ENCODE measurements around a stretch of chr9.

GRCh38 chr9:93208994-93209628 is 25.2 kb downstream of the WNK2 start:
- RRBS = no CpG with 5 or more reads among the region's 11 CpGs

DNA sequence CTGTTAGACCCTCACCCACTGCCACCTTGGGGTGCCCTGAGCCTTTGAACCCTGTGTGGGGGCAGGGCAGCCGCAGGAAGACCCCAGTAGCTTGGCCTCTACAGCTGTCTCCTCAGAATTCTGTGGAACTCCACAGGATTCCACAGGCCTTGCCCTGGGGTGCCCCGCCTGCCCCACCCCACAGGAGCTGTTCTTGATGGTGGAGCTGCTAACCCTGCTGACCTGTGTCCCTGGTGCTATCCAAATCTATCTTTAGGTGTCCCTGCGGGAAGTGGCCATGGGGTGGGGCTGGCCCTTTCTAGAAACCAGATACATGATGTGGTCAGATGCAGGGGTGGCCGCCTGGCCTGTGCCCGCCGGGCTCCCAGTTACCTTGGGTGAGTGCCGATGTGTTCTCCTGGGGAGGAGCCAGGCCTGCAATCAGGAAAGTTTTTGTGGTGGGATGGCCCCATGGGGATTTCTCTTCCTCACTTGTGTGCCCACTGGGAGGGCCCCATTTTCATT is 34.2 kb downstream of the WNK2 start:
- RRBS = no CpG with 5 or more reads among the region's 7 CpGs

DNA sequence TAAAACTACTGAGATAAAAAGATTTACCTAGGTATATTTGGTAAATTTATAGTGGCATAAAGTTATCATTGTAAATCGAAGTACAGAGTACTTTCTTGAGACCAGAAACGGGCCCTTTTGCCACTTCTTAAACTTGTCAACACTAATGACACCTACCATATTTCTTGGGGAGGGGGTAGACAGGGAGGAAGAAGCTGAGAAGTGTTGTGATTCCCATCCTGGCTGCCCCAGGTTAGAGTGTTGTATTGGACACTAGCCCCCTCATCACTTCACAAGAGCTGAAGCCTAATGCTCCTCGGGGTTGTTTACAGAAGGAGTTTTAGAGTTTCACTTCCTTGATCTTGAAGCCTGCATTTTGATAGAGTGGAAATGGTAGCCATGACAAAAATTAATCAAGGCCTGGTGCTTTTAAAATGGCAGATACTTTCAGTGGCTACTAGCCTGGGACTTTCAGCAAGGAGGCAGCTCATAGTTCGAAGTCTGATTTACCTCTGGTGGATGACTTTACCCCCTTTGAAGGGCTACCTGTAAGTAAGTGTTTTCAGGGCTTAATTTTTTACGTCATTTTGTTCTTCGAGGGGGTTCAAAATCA is 11.0 kb upstream of the FAM120AOS start:
- RRBS = no CpG with 5 or more reads among the region's 6 CpGs

DNA sequence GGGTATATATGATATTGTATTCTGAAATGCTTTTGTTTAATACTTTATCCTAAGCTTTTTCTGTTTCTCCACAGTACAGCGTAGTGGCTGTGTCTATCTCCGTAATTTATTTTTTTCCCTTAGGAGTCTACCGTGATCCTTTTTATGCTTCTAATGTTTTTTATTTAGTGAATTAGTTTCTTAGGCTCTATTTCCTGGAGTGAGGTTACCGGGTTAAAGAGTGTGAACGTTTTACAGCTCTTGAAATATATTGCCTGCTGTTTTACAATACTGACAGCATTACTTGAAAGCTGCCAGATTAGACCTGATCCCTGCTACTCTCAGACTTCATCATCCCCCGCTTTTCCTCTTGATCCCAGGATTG is 15.2 kb upstream of the FAM120AOS start:
- RRBS = no CpG with 5 or more reads among the region's 6 CpGs

DNA sequence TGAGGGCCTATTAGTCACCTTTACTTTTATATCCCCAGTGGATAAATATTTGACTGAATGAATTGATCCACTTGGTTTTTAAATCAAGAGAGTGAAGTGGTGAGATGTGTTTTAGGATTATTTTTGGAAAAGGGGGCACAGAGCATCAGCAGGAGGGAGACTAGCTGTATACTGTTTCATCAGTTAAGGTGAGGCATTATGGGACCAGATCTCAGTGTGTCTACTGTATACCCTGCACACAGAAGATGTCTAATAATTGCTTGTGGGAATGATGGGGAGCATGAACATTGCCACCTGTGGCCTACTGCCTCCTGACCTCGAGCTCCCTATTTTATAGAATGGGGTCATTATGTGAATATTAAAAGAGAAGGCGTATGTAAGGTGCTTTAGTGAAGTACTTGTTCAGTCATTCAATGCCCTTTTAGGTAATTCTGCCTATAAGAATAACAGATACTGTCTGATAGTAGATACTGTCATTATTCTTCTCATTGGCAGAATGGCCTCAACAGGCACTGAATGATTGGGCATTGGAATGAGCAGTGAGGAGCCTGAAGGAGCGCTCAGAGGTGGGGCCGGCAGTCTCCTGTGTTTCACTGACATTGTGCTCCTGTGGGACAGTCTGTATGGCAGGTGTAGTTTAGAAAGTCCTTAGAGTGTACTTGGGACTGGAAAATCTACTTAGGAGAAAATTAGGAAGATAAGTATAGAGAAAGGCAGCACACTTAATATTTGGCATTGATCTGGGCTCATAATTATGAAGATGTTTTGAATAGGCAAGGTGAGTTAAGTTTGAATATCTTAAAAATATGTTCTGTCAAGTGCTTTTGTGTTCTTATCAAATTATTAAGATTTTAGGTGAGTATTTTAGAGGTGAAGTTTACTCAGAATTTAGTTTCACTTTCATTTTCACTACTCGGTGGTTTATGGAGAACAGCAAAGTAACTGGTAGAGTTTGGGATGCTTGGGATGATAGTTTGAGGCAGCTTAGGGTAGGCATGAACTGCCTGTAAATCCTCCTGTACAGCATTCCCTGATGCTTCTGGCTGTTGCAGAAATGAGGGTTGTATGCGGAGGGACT is 47.5 kb upstream of the FAM120AOS start:
- RRBS = no CpG with 5 or more reads among the region's 6 CpGs

DNA sequence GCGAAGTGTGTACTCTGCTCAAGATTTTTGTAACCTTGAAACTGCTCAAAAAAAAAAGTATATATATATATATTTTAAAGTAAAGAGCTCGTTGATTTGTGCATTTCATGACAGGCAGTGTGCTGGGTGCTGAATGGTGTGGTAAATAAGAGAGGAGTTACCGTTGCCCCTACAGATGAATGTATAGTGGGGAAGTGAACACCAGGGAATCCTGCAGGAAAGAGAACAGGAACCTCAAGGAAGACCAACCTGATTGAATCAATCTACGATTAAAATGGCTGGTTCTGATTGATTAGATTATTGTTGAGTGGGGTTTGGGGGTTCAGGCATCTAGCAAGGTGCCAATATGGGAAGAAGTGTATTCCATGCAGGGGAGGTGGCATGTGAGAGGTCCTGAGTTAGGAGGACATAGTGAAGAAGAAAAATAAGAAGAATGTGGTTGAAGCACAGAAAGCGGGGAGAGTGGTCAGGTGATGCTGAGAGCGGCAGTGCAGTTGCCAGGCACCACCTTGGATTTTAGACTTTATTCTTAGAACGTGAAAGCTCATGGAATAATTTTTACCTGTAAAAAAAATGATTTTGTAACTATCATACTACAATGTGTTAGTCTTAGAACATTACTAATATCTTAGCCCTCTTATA is 50.5 kb upstream of the FAM120AOS start:
- RRBS = no CpG with 5 or more reads among the region's 7 CpGs

DNA sequence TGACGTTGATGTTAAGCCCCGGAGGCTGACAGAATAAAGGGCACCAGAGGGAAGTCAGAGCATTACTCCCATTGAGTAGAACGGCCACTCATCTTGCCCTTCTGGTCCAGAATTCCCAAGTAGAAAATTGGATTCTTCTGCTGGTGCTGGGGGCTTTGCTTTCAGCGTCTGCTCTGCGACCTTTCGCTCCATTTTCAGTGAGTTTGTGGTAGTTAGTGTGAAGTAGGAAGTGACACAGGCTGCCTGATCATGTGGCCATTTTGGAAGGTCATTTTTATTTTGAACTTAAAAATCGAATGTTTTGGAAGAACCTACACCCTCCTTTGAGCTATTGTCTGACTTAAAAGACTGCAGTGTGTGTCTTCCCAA is 56.6 kb upstream of the FAM120AOS start:
- RRBS = no CpG with 5 or more reads among the region's 7 CpGs

DNA sequence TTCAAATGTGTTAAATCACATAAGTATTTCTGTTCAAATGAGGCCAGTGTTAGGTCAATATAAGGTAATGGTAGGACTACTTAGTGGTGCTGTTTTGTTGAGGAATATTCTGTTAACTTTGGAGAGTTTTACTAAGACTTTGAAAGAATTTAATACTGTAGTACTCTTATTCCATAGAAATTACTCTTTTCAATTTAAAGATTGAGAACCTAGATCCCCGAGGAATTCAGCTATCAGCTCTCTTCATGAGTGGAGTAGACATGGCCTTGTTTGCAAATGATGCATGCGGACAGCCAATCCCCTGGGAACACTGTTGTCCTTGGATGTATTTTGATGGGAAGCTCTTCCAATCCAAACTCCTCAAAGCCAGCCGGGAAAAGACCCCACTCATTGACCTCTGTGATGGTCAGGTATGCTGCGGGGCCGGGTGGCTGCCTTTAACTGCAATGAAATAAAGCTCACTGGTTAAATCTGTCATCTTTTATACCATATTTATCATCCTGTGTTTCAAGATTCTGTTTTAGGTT is 20.1 kb upstream of the PHF2 start:
- RRBS = no CpG with 5 or more reads among the region's 5 CpGs

GRCh38 chr9:93594004-93594539 is 17.7 kb downstream of the PHF2 start:
- RRBS = no CpG with 5 or more reads among the region's 8 CpGs

GRCh38 chr9:93649154-93649542 is 72.8 kb downstream of the PHF2 start:
- RRBS = no CpG with 5 or more reads among the region's 10 CpGs

DNA sequence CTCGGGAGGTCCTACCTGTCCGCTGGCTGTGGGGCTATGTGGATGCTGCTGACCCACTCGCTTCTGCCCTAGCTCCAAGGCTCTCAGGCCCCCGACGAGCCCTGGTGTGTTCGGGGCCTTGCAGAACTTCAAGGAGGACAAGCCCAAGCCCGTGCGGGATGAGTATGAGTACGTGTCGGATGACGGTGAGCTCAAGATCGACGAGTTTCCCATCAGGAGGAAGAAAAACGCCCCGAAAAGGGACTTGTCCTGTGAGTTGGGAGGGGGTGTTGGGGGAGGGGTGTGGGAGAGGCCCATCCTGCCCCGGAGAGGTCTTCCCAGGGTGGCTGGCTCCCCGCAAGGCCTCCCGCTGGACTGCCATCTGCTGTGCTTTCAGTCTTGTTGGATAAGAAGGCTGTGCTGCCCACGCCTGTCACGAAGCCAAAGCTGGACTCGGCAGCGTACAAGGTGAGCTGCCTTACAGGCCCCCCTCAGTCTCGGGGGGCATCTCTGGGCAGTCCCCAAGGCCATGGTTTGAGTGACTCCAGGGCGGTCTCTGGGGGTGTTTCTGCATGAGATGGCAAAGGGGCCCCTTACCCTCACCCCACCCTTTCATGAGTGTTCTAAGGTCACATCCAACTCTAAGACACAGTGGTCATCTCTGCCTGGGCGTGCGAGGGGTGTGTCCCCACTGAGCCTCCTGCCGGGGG is 89.4 kb downstream of the PHF2 start:
- RRBS = no CpG with 5 or more reads among the region's 27 CpGs

- RRBS = no CpG with 5 or more reads among the region's 16 CpGs
These were observed 5.2 kb downstream of the BARX1 start for GRCh38 chr9:93949791-93950510.

DNA sequence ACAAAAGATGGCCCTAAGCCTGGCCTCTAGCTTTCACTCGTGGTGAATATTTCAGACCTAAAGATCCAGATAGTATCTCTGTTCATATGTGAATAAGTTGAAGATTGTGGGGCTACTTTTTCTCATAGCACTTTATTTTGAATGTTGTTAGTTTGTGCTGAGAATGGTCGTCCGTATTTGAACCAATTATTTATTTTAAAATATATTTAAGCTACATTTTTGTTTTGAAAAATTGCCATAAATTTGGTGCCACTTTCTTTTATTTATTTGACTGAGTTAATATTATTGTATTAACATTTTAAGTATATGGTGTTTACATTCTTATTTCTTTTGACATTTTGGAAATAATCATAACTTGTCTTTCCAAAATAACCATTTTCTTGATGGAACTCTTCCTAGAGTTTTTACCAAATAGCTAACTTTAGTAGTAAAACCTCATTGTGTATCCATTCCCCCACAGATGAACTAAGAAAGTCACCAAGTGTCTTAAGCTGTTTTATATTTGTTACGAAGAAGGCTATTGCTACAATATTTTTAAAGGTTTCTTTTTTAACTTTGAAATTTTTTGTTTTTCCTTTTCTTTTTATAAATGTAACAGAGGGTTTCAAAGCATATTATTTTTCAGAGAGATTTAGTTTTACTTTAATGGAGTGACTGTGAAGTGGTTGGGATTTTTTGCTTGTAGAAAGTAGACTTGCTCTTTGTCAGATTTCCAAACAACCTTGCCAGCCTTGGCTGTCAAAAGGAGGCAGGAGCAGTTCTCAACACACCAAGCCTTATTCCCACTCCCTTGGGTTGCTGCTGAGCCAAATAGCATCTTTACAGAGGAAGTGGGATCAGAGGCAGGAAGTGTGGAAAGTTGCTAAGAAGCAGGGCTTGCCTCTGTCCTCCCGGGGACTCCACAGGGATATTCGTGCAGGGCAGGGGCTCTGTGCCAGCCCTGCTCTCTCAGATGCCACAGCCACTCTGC is 23.9 kb downstream of the PTPDC1 start:
- RRBS = no CpG with 5 or more reads among the region's 6 CpGs

GRCh38 chr9:94139459-94140486 is 55.5 kb downstream of the PTPDC1 start:
- RRBS = no CpG with 5 or more reads among the region's 14 CpGs

DNA sequence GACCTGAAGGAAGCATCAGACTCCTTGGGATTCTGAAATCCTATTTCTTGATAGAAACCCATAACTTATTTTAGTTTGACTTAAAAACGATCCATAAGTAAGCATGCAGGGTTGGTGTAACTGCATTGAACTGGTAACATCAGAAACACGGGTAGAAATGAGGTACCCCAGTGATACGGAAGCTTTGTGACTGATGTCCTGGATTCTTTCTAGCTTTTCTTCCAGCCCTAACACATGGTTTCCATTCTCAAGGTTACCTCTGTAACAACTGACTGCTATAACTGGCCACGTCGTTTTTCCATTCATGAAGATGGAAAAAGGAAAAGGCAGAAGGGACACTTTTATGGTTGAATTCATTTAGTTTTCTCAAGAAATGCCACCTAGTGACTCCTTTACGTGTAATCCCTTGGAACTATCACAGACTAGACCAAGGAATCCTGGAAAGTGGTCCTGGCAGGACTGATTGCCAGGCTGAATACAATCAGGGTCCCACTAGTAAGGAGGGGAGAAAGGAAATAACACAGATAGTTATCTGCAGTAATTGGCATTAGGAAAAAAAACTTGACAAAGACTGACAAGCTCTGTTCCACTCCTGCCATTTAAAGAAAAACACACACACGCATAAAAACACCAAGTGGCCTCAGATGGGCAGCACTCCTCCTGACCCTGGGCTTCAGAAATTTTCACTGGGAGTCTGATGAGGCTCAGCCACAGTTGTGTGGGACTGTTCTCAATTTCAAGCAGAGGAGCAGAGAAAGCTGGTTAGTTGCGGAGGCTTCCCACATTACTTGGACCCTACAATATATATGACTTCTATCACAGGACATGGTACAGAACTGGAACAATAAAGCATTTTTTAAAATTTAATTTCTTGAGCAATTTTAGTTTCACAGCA is 77.5 kb upstream of the ZNF169 start:
- RRBS = no CpG with 5 or more reads among the region's 8 CpGs

DNA sequence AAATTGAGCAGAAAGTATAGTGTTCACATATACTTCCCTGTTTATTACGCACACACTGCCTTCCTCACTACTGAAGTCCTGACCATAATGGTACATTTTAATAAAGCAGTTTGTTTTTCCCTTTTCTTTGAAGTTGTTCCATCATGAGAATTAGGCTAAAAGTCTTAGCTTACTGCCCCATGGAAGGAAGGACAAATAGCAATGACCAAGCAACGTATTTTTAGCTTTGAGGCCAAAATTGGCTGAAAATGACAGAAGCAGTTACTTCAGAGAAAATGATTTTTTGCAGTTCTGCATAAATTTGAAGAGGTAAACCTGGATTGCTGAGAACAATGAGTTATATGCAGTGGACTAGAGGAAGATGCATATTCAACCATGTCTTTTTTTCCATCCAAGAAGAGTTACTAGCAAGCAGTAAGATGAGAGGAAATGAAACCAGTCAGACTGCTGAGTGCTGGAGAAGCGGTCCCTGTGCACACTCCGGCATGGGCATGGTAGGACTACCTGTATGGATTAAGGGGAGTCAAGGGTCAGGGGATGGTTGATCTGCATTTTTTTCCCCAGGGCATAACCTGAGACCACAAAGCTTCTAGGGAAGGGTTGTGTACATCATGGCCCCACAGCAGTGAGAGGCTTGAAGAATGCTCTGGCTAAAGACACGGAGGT is 76.7 kb upstream of the ZNF169 start:
- RRBS = no CpG with 5 or more reads among the region's 5 CpGs

GRCh38 chr9:94440728-94441461 is 66.5 kb downstream of the MFSD14B start:
- RRBS = no CpG with 5 or more reads among the region's 7 CpGs

GRCh38 chr9:94541808-94542369 is 51.7 kb downstream of the FBP2 start:
- RRBS = no CpG with 5 or more reads among the region's 15 CpGs

- RRBS = no CpG with 5 or more reads among the region's 27 CpGs
These were observed 40.4 kb downstream of the FBP2 start for GRCh38 chr9:94553060-94553884.

GRCh38 chr9:94603141-94603856 is 9.7 kb upstream of the FBP2 start:
- RRBS = 3% methylated on average over 6 of the region's 15 CpGs